ENCODE measurements around a stretch of chr16.

GRCh38 chr16:89830294-89830602 lies 2.0 kb downstream of the SPIRE2 start:
- RRBS, 2 experiments: no CpG with 5 or more reads among the region's 2 CpGs
CAGE:
- cytosol, long polyA minus RNA: no peak
- cytosol, long polyA plus RNA: no peak
- long polyA plus RNA: no peak
- nucleus, long polyA minus RNA: no peak
- nucleus, long polyA plus RNA: no peak

- RRBS, 2 experiments: no CpG with 5 or more reads among the region's 31 CpGs
CAGE:
- cytosol, long polyA minus RNA: no peak
- cytosol, long polyA plus RNA: no peak
- long polyA plus RNA: no peak
- nucleus, long polyA minus RNA: no peak
- nucleus, long polyA plus RNA: no peak
Measured at GRCh38 chr16:89905266-89906167, 13.1 kb upstream of the MC1R start.

GRCh38 chr16:89921033-89921442 lies 2.1 kb upstream of the TUBB3 start:
- RRBS, 2 experiments: no CpG with 5 or more reads among the region's 11 CpGs
CAGE:
- cytosol, long polyA minus RNA: no peak
- cytosol, long polyA plus RNA: start-site peak on the plus strand at chr16:89921303-89921367, 29 and 58 reads in 2 replicates
- long polyA plus RNA: no peak
- nucleus, long polyA minus RNA: no peak
- nucleus, long polyA plus RNA: no peak

DNA sequence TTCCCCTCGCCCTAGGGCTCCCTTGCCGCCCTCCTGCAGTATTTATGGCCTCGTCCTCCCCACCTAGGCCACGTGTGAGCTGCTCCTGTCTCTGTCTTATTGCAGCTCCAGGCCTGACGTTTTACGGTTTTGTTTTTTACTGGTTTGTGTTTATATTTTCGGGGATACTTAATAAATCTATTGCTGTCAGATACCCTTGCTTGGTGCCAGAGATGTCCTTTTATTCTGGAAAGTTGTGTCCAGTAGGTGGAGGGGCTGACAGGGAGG lies 12.7 kb downstream of the TUBB3 start:
- RRBS, 2 experiments: no CpG with 5 or more reads among the region's 7 CpGs
CAGE:
- cytosol, long polyA minus RNA: no peak
- cytosol, long polyA plus RNA: no peak
- long polyA plus RNA: no peak
- nucleus, long polyA minus RNA: no peak
- nucleus, long polyA plus RNA: no peak

GRCh38 chr16:89974677-89975429 lies 26.3 kb downstream of the DEF8 start:
- RRBS, 2 experiments: no CpG with 5 or more reads among the region's 5 CpGs
CAGE:
- cytosol, long polyA minus RNA: start-site peak on the plus strand at chr16:89974679-89974799, 8 reads; start-site peak on the plus strand at chr16:89974887-89974895, 5 reads; start-site peak on the plus strand at chr16:89975133-89975242, 8 reads
- cytosol, long polyA plus RNA: no peak
- long polyA plus RNA: no peak
- nucleus, long polyA minus RNA: start-site peak on the plus strand at chr16:89974692-89975242, 25 reads
- nucleus, long polyA plus RNA: no peak

DNA sequence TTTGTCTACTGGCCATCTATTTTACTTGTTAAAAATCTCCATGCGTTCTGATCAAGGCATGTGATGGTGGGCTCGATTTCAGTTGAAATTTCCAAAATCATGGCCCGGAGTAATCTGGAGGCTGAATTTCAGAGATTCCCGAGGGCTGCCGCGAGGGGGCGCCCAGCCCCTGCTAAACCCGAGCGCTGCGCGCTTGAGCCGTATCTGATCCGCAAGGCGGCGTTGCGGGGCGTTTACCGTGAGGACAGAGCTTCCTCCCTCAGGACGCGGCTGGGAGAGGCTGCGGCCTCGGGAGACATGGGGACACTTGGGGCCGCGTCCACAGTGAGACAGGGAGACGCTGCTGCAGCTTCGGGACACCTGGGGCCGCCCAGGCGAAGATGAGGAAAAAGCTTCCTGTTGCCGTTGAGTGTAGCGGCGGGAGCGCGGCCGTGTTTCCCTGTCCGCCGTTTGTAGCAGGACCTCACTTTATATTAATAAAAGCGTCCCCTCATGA lies 4.9 kb upstream of the PRDM7 start:
- RRBS, 2 experiments: no CpG with 5 or more reads among the region's 37 CpGs
CAGE:
- cytosol, long polyA minus RNA: no peak
- cytosol, long polyA plus RNA: no peak
- long polyA plus RNA: no peak
- nucleus, long polyA minus RNA: no peak
- nucleus, long polyA plus RNA: no peak

All from HepG2 (cell line).